Calu3 (cell line): ENCODE measurements around a stretch of chr2.

GRCh38 chr2:152433152-152433889, 98.3 kb downstream of the FMNL2 start:
- PRO-cap: no peak

DNA sequence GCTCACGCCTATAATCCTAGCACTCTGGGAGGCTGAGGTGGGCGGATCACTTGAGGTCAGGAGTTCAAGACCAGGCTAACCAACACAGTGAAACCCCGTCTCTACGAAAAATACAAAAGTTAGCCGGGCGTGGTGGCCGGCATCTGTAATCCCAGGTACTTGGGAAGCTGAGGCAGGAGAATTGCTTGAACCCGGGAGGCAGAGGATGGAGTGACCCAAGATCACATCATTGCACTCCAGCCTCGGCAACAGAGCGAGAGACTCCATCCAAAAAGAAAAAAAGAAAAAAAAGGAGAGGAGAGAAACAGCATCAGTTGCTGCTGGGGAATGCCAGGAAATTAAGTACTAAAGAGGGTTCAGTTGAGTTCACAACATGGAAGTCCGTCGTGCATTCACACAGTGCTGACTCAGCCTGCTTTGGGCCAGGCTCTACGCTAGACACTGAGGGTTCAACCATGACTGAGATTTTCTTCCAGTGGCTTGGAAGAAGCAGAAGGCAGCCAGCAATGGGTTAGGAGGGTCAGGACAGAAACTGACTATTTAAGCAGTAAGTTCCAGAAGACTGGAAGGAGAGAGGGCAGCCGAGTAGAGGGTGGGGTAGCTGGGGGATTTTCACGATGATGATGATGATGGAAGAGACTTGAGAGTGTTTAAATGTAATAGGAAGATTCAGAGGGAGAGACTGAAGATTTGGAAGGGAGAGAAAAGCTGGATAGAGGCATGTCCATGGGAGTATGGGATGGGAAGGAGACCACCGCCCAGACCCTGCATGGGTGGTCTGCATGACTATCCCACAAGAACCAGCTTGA, 108.8 kb downstream of the FMNL2 start:
- PRO-cap: no peak

DNA sequence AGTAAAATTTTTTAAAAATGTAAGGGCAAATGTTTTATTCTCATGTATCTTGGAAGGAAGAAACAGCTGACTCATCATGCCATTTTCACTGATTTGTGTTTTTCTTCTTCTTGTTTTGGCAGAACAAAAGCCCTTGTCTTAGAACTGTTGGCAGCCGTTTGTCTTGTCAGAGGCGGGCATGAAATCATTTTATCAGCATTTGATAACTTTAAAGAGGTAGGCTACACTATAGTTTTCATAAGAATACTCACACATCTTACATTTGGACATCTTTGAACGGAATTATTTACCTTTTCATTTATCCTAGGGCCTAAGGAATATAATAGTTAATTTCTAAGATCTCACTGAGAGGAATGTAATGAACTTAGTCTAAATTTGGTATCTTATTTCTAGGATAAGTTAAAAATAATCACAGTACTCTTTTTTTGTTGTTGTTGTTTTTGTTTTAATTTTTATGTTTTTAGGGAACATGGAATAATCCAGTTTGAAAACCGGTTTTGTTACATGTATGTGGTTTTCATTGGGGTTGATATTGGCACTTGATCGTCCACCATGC, 136.3 kb downstream of the PRPF40A start:
- PRO-cap: no peak

GRCh38 chr2:152611465-152611752, 105.9 kb downstream of the PRPF40A start:
- PRO-cap: no peak

GRCh38 chr2:152611753-152612041, 105.6 kb downstream of the PRPF40A start:
- PRO-cap: no peak

- PRO-cap: no peak
These were observed 92.1 kb downstream of the PRPF40A start for GRCh38 chr2:152625029-152625660.

- PRO-cap: unidirectional peak, minus-strand start at chr2:153059809
These were observed 341.2 kb downstream of the ARL6IP6 start for GRCh38 chr2:153059734-153059933.

DNA sequence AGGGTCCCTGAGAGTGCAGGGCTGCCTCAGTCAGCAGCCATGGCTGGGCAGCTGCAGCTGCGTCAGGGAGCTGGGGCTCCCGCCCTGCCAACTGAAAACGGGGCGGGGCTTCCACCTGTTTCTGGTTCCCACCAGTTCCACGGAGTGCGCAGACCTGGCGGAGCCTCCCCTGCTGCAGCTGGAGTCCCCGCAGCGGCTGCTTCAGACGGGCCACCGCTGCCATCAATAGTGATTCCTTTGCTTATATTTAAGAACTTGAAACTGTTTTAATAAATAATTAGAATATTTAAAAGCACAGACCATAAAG, 30.6 kb upstream of the RPRM start:
- PRO-cap: no peak

GRCh38 chr2:153593257-153593657, 114.7 kb upstream of the RPRM start:
- PRO-cap: bidirectional peak, plus-strand start at chr2:153593494, minus-strand start at chr2:153593325

DNA sequence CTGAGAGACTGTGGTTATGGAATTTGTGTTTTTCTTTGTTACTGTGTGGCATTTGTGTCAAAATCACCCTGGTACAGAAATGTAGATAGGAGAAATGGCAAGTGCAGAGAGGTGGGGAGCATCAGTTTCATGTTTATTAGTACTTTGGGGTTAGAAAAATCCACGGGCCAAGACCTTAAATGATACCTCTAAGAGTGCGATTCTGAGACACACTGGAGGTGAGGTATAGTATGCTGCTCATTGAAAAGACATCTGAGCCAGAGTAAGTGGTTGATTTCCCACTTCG, 315.7 kb upstream of the KCNJ3 start:
- PRO-cap: no peak

GRCh38 chr2:154791387-154791958, 93.0 kb downstream of the KCNJ3 start:
- PRO-cap: no peak

GRCh38 chr2:156327501-156328007, 5.0 kb downstream of the NR4A2 start:
- PRO-cap: no peak

DNA sequence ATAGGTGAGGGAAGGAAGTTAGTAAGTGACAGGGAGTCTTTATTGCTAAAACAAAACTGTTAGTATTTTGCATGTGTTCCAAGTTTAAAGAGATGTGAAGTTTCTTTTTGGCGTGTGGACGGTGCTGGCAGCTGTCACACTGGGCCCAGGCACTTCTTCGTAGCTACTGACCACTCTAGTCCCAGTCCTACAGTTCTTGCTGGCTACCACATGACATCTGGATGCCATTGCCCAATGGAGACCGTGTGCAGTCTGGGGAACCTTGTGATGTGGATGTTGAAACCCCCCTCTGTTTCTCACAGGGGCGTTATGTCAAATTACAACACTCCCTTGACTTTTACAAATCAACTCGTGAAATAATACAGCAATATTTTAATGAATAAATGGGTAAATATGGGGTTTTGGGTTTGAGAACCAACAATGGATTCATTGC, 1.1 kb downstream of the GPD2 start:
- PRO-cap: unidirectional peak, minus-strand start at position 168 of the sequence

- PRO-cap: no peak
These were observed 204.6 kb upstream of the GALNT5 start for GRCh38 chr2:157052939-157053307.

DNA sequence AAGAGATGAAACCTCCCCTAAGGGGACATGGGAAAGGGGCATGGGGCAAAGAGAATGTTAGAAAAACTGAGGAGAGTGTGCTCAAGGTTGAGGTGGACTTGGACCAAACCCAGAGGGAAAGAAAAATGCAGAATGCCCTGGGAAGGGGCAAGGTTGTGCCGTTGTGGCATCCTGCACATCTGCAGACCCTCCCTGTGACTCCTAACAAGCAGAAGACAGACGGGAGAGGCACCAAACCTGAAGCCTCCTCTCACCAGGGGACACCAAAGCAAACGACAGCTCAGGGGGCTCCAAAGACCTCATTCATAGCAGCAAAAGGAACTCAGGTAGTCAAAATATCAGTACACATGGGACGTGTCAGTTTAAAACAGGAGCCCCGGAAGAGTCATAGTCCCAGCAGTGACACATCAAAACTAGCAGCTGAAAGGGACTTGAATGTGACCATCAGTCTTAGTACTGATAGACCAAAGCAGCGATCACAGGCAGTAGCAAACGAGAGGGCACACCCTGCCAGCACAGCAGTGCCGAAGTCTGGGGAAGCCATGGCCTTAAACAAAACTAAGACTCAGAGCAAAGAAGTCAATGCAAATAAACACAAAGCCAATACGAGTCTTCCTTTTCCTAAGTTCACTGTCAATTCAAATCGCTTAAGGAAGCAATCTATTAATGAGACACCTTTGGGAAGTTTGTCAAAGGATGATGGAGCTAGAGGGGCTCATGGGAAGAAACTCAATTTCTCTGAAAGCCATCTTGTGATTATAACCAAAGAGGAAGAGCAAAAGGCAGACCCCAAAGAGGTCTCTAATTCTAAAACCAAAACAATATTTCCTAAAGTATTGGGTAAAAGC, 1.0 kb downstream of the GALNT5 start:
- PRO-cap: no peak

GRCh38 chr2:157298427-157299122, 27.0 kb downstream of the ERMN start:
- PRO-cap: no peak

DNA sequence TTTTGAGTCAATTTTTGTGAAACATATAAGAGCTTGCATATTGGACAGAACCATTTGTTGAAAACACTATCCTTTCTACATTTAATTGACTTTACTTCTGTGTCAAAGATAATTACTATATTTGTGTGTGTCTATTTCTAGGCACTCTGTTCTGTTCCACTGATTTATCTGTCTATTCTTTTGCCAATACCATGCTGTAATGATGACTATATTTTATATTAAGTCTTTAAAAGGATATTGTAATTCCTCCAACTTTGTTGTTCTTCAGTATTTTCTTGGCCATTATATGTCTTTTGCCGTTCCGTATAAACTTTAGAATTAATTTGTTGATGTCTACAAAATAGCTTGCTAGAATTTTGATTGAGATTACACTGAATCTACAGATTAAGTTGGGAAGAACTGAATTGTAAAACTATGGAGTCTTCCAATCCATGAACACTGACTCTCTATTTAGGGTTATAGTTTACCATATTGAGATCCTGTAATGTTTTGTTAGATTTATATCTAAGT, 33.6 kb downstream of the CYTIP start:
- PRO-cap: no peak

GRCh38 chr2:157411432-157411995, 32.4 kb downstream of the CYTIP start:
- PRO-cap: no peak

DNA sequence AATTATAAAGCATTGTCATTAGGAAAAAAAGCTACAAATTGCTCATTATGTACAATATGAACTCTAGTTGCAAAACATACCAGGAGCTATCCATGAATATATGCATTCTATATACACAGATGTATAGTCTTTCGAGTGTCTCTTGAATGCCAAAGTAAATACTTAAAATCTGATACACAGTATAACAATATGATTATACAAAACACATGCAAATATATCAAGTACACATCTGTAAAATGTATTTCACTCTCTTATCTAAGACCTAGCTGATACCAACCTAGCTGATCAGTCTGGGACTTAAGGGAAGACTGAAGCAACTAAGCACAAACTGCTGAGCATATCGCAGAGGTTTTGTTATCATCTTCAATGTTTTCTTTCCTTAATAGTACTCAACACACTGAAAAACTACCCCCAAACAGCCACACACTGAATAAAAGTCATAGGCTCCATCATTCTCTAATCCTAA, 10.0 kb downstream of the CYTIP start:
- PRO-cap: no peak

DNA sequence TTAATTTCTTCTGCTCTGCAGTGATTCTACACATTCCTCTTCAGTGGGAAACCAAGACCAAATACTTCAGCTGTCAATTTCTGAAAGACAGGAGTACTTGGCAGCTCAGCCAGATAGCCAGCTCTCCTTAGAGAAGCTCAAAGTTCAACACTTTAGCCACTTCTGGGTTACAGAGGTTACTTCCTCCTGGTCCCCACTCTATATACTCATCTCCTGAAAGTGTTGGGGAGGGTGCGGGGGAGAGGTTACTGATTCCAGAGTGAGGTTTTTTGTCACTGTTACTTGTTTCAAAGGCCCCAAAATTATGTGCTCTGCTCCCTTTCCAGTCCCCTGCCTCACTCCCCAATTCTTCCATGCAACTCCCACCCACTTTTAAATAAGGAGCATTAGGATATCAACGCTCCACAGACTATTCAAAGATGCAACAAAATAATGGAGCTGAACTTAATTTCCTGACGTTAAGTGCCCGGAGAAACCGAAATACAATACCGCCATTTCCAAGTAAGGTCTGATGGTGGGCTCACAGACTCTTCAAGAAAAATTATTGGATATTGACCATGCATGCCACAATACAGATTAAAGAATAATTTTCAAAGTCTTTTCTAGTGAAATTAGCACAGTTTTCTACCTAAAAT, 3.9 kb downstream of the CYTIP start:
- PRO-cap: no peak